ENCODE measurements around the genes PFDN4, MC3R and AURKA.

DNA sequence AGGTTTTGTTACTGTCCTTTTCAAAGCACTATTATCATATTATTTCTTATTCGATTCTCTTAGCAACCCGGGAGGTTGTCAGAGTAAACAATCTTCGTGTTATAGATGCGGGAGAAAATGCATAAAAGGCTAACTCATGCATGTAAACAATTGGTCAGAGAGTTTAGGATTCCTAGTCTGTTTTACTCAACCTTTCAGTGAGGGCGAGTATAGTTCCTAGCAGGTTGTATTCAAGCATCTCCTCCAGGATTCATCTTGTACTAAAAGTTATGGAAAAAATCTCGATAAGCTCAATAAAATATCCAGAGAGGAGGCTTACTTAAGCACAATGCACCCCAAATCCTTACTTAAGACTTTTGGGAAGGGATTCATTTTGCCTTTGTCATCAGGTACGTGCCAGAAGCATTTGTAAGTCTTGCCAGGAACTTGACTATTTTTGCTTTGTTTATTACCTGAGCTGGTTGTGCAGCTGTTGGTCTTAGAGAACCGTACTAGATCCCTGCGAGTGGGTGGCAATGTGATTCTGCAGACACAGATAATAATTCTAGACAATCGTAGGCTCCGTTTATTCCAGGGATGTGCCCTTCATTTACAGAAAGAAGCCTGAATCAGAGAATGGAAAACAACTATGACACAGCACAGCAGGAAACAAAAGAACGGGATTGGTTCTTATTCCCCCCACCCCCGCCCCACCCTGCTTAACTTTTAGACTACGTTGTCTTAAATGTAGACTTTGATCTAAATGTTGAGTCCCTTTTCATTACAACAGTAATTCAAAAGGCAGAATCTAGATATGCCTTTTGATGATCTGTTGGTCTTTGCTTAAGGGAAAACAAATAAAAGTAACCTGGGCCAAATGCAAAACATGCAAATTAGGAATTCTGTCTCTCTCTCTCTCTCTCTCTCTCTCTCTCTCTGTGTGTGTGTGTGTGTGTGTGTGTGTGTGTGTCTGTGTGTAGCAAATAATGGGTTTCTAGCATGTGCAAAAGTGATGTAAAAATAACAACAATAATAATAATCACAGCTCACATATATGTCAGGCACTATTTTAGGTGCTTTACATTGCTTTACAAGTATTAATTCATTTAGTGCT, 159.9 kb upstream of the ZNF217 start:
- PRO-cap = no peak

DNA sequence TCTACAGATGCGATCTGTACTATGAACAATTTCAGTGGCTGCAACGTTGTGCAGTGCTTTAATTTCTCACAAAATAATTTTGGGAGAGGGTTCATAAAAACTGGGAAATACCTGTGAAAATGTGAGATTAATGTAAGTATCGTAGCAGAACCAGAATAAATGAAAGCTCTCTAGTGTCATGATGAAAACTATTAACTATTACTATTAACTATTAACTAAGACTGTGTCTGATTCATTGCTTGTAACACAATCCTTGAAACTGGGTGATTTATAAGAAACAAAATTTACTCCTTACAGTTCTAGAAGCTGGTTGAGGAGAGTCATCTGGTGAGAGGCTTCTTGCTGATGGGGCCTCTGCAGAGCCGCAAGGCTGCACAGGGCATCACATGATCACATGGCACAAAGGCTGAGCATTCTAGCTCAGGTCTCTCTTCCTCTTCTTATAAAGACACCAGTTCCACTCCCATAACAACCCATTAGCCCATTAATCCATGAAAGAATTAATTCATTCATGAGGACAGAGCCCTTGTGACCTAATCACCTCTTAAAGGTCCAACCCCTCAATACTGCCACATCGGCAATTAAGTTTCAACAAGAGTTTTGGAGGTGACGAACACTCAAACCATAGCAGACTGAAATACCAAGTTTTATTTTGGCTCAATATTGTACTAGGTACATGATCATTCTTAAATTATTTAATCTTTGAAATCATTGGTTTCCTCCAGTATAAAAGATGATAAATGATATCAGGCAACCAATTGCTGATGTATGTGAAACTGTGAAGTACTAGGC, 233.4 kb upstream of the ZNF217 start:
- PRO-cap = no peak

DNA sequence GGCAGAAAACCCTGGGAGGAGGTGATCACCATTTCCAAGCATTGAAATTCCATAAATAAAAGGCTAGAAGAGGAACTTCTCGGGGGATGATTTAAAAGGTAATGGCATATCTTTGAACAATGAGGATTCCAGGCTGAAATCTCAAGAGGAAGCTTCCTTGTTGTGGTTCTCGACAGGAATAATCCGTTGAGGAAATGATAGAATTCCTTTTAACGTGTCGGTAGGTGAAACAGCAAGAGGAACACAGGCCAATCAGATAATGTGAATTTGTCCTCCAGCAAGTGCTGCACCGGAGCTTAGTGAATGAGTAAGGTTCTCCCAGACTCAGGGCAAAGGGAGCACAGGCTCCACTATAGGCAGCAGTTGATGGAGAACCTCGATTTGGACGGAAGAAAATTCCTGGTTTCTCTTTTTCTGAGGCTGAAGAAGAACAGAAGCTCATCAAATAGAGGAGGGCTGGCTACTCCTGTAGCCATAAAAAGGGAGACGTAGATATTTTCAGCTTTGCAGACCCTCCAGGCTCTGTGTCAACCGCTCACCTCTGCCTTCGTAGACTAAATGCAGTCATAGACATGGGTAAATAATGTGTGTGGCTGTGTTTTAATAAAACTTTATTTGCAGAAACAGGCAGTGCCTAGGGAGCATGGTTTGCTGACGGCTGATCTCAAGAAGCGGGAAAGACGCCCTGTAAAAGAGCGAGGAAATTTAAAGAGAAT, 172.1 kb downstream of the BCAS1 start:
- PRO-cap = no peak

- PRO-cap = no peak
These were observed 155.7 kb downstream of the BCAS1 start for GRCh38 chr20:53914531-53915171.

- PRO-cap = no peak
These were observed 128.3 kb downstream of the BCAS1 start for GRCh38 chr20:53941913-53942683.

DNA sequence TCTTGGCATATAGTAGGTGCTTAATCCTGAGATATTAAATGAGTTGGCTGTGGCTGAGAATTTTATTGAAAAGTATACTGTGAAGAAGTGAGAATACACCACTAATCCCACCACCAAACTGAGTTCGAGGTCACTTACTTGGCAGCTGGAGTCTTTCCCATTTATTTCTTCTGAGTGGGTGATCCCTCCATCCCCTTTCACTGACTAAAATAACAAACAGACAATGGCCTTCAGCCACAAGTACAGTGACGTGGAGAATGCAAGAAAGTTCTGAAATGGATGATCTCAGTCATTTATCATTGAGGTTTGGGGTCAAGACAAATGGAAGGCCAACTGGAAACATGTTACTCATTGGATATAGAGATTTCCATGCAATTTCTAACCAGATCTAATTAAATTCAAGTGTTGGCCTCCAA, 113.1 kb downstream of the BCAS1 start:
- PRO-cap = no peak

DNA sequence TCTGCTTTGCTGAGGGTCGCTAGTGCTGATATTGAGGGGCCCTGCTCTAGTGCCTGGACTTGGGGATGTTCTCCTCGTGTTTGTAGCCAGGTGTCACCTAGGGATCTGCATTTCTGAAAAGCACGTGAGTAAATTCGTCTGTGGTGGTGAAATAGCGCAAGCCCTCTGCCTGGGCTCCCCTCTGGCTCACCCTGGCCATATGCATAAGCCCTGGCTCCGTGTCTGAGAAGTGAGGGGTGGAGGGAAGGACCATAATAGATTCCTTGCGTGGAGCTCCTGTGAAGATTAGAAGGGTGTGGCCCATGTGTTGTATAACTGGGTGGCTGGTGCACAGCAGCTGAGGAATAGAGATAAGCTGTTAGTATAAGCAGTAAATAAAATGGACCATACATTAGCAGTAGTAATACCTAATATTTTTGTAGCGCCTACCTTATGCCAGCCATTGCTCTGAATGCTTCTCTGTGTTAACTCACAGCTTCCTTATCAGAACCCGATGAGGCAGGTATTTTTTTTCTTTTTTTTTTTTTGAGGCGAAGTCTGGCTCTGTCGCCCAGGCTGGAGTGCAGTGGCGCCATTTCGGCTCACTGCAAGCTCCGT, 4.7 kb downstream of the BCAS1 start:
- PRO-cap = no peak

DNA sequence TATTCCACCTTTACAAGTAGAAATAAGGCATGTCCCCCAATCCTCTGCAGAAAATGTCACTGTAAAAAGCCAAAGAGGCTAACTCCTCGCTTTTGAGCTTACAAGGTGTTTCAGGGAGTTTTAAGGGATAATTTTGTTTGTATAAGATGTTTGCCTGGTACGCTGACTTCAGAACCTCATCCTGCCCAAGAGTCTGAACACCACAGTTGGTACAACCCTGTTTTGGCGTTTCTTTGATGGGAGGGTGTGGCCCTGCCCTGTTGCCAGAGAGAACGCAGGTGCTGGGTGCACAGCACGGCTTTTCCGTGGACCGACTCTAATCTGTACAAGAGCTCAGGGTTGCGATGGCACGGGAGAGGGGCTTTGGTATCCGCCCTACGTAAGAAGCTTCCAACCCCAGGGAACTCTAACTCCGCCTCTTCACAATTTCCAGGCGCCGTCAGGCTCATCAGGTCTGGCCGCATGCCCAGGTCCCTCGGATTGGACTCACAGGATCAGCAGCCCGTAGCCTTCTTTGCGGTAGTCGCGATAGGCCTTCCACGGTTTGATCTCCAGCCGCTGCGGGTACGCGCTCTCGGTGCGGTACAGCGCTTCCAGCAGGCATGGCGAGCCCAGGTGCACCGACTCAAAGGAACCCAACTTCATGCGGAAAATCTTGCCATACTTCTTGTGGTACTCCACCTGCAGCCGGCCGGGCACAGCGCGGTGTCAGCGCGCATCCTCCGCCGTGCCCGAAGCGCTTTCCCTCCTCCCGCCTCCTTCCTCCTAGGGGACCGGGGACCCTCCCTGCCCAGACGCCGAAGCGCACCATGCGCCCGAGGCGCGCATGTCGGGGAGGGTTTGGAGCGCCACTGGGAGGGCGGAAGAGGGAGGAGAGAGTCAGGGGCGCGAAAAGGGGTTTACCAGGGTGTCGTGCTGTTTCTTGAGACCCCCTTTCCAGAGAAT, 1.1 kb downstream of the CYP24A1 start:
- PRO-cap = no peak

DNA sequence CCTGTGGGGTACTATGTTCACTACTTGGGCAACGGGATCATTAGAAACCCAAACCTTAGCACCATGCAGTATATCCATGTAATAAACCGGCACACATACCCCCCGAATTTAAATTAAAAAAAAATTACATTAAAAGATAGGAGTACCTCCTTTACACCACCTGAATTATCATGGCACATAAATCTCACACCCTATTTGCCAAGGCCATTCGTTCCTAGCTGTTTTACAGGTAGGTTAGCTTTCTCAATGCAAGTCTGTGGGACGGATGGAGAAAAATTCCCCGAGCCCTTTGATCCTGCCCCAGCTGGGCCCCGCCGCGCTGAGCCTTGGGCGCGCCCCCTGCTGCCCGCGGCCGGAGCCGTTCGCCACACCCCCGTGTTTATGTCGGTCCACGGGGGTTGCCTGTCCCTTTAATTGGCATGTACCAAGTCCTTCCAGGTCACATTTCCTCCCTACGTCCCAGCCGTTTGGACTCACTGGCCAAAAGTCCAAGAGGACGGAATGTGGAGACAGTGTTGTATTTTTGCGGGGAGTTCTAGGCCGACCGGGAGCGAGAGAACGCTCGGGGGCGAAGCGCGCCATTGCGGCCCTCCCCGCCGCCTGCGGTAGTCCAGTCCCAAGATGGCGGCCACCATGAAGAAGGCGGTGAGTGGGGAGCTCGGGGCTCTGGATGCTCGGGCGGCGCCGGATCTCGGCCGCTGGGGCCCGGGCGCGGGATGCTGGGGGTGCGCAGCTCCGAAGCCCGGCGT, at the start of gene PFDN4:
TSS of gene PFDN4 (plus strand) at position 608 of the 749 bp plus-strand sequence.
- PRO-cap = unidirectional peak, plus-strand start at position 634 of the sequence

GRCh38 chr20:54475112-54475416, 329 bp upstream of the DOK5 start:
- PRO-cap = no peak

GRCh38 chr20:55007050-55007318, 531.6 kb downstream of the DOK5 start:
- PRO-cap = no peak

- PRO-cap = no peak
These were observed 618.9 kb downstream of the DOK5 start for GRCh38 chr20:55094259-55094741.

DNA sequence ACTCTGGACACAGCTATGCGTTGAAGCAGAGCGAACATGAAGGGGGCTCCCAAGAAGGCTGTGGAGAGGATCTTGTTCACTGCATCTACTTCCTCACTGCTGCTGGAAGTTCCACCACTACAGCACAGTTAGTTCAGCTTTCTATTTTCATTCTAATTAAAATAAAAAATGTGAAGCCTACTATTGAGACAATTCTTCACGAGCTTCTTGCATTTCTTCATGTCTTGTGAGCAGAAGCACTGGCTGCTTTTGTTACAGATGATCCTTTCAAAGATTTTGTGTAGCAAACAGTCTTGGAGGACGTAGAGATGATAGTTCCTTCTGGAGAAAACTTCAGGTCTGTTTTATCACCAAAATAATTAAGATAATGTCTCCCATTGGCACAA, 57.3 kb downstream of the CBLN4 start:
- PRO-cap = no peak

- PRO-cap = no peak
These were observed at the start of gene MC3R for GRCh38 chr20:56248549-56248934. Gene MC3R (plus strand): TSS chr20:56248732.

- PRO-cap = bidirectional peak, plus-strand start at chr20:56392371, minus-strand start at chr20:56392204
These were observed at the start of gene AURKA for GRCh38 chr20:56391467-56392335. Gene AURKA (minus strand): TSS chr20:56392215.

GRCh38 chr20:56433648-56434327, 21.7 kb downstream of the CASS4 start:
- PRO-cap = no peak

DNA sequence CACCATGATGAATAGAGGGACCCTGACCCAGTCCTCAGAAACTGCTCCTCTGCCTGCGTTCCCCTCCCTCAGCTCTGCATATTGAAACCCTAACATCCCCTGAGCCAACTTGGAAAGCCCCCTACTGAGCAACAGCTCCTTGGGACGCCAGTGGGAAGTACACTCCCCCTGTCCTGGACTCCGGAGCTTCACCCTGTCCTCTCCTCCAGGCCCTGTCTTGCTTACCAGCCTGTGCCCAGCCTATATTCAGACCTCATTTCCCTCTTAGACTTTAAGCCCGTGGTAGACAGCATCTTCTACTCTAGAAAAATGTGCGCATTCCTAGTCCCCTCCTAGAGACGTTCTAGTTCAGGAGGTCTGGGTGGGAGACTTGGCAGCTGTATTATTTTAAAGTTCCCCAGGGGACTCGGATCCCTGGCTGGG, 24.2 kb upstream of the RTF2 start:
- PRO-cap = no peak

GRCh38 chr20:56554686-56555355, 21.8 kb downstream of the FAM209B start:
- PRO-cap = no peak

DNA sequence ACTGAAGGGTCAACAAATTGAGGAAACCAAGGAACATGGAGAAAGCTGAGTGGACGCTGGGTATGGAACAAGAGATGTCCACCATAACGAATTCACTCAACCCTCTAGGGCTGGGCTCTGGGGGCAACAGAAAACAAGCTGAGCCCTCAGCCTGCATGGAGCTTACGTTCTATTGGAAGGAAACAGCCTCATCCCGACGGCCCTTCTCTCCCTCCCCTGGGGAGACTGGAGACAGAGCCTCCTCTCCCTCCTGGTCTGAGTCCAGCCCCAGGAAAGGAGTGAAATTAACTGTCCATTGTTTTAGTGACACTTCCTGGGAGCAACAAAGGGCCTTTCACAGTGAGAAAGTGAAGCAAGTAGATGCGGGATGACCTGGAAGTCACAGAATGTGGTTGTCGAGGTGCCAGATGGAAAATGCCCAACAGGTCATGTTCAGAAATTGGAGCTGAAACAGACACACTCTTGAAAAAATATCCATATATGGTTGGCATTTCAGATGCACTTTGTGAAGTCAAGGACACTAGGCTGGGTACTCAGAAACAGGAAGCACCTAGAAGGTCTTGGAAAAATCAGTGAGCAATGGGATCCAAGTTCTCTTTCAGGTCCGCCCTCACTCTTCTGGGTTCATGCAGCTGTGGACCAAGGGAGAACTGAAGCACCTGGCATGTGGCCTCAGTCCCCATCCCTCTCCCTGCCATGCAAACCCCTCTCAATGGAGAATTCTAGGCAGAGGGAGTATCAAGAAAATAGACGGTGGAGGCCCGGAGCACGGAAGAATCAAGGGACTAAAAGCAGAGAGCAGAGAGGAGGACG, 77.9 kb downstream of the TFAP2C start:
- PRO-cap = no peak

GRCh38 chr20:56779869-56780399, 150.8 kb downstream of the TFAP2C start:
- PRO-cap = no peak

All from sternocleidomastoid (tissue), 1 donor.